ENCODE measurements around a stretch of chr7.

GRCh38 chr7:157966247-157967152 lies 621.1 kb downstream of the PTPRN2 start:
- PRO-cap, result no peak

DNA sequence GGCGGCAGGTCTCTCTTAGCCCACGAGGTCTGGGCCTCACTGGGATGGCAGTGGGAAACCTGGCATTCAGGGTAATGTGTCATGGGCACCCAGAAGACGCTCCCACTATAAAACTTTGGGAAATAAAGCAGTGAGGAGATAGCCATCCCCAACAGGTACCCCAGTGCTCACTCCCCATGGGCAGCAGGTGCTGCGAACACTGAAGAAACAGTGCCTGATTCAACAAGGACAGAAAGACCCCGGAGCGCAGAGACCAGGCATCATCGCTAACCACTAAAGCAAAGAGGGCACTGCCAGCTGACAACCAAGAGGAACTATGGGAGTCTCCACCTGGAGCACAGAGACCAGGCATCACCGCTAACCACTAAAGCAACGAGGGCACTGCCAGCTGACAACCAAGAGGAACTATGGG lies 14.5 kb upstream of the PTPRN2 start:
- PRO-cap, result no peak

- PRO-cap, result no peak
Observed at GRCh38 chr7:158631842-158632221, 44.2 kb upstream of the PTPRN2 start.

DNA sequence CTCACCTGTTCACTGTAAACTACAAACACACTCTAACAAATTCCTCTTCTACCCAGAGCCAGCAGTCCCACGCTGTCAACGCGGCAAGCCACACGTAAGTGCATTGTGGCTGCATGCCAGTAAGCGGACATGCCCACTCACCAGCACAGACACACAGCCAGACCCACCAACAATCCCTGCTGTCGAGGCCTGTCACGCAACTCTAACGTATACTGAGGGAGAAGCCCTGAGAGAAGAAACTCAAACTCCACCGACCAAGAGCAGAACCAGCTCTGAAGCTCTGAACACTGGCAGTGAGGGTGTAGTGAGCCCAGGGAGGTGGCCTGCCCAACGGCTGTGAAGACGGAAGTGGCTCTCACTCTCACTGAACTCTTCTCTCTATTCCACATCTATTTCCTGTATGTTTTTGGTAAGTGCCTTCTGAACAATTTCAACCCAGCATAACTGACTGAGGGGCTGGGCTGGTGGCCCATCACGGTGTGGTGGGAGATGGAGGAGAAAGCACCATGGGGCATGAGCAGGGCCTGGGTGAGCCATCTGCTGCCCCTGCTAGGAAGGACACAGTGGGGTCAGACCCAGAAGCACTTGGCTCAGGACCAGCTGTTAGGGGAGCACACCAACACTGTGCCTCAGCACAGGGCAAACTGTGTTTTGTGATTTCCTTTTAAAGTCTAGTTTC lies 41.5 kb downstream of the NCAPG2 start:
- PRO-cap, result no peak

DNA sequence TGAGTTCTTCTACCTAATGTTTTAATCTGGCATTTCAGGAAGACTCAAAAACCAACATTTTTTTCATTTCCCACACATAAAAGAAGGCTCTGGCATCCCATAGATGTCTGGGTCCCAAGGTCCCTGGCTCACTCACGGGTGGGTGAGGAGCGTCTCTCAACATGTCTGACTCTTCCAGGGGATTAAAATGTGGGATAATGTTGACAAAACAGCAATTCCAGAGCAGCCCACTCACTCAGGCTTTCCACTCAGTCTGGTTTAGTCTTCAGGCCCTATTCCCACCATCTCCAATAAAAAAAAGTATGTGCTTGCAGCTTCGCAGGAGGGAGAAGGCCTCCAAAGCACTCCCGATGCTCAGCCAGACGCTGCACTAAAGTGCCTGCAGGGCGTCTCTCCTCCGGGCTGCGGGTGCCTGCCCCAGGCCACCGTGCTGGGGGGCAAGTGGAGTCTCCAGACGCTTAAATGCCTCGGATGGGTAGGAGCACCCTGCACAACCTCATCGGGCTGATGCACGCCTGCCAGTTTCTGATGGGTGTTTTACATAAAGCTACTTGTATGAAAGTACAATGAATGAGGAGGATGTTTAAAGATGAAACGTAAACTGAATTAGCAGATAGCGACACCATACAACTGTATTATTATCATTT lies 31.2 kb upstream of the NCAPG2 start:
- PRO-cap, result no peak

DNA sequence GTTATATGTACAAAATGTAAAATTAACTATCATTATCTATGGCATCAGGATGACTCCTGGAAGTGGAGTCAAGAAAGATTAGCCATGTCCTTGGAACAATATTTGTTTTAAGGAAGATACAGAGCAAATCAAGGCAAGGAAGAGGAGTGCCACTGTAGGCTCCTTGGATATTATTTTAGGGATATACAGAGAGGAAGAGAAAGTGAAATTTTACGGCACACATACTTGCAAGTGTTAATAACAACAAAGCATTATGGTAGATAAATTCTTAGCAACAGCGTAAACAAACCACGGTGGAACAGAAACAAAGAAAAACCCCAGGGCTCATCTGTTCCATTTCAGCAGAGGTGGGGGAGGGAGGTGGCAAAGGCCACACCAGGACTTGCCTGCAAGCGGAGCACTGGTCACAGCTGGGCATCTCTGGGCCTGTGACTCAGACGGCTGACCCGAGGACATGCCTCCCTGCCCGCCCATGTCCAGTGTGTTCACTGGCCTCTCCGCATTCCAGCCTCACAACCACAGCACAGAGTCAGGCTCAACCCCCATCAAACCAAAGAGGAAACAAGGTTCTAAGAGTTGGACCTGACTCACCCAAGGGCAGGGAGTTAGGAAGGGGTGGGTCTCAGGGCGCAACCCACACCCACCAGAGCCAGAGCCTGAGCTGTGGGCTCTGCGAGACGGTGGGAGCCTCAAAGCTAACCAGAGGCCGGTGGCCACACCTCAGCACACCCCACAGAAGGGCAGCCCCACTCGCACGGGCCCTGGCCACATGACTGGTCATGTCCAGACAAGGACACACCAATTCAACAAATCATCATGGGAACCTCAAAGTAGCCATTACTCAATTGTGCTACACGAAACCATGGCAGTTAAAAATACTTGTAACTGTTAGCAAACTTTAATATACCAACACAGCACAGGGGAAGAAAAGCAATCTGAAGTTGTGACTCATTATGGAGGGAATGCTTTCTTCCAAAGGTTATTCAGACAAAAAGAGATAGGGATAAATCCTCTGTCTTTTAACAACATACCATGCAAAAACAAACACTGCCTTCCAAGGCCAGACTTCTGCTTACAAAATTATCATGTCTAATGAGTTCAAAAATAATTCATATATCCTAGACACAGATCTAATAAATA lies 10.8 kb downstream of the ESYT2 start:
- PRO-cap, result bidirectional peak, plus-strand start at position 337 of the sequence, minus-strand start at position 135 of the sequence; bidirectional peak, plus-strand start at position 673 of the sequence, minus-strand start at position 571 of the sequence

DNA sequence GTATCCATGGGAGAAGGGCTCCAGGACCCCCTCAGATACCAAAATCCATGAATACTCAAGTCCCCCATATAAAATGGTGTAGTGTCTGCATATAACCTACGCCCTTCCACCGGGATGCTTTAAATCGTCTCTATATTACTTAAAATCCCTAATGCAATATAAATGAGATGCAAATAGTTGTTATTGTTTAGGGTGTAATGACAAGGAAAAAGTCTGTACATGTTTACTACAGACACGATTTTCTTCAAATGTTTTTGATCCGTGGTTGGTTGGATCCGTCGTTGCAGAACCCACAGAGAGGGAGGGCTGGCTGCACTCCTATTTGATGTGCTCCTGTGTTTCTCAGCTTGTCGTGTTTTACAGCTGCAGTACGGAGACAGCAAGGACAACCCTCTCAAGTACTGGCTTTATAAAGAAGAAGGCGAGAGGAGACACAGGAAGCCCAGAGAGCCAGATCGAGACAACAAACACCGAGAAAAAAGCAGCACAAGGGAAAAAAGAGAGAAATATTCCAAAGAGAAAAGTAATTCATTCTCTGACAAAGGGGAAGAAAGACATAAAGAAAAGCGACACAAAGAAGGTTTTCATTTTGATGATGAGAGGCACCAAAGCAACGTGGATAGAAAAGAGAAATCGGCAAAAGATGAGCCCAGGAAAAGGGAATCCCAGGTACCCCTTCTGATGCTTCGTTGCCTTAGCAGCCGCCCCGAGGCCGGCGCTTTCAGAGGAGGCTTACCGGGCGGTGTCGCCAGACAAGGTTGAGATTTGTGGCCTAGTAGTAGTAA lies 23.2 kb downstream of the DYNC2I1 start:
- PRO-cap, result no peak

DNA sequence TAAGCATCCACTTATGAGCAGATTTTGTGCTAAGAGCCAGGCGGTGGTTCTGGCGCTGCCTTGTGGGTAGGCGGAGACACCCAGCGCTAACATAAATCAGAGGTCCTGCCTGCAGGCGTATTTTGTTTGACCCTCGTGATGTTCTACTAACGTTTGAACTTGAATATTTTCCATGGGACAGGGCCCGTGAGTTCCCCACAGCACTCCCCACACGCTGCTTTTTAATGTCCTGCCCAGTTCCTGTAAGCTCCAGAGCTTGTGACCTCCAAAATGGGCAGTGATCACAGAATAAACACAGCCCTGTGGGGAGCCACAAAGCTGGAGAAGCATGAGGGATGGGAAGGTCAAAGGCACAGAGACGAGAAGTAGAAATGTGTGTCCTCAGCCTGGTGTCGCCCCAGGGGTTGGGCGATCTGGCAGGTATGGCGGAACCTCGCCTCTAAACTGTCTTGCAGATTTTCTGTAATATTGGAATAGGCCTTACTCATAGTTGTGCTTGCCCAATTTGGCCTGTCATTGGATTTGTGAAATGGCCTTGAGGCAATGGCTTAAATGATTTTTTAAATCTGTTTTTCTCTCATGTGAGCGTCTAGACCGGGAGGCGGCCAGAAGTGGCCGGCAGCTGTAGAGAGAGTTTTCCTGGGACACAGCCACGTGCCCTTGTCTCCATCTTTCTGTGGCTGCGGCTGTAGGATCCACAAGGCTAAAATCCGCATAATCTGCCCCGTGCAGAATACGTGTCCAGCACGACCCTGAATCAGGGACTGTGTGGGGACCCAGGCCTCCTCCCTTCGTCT lies 99.4 kb downstream of the DYNC2I1 start:
- PRO-cap, result no peak

DNA sequence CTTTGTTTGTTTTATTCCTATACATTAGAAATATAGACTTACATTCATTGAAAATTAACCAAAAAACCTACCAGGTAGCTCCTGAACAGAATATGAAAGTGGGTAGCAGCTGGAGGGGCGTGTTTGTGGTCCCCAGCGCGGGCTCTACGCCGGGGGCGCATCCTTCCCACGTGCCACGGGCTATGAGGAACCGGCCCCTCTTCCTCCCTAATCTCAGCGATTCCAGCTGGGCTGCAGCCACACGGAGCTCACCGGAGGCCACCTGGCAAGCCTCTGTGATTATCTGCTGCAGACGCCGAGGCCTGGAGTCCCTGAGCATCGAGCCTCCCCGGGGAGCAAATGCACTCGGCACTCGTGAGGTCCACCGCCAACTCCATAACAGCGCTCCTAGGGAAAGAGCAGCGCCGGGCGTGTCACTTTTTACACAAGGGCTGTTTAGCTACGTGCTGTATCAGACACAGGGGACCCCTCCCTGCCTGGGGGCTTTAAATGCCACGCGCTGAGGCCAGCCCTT lies 101.1 kb downstream of the DYNC2I1 start:
- PRO-cap, result no peak

GRCh38 chr7:158974032-158974601 lies 117.8 kb downstream of the DYNC2I1 start:
- PRO-cap, result no peak

GRCh38 chr7:158976468-158976775 lies 120.1 kb downstream of the DYNC2I1 start:
- PRO-cap, result unidirectional peak, plus-strand start at chr7:158976705

DNA sequence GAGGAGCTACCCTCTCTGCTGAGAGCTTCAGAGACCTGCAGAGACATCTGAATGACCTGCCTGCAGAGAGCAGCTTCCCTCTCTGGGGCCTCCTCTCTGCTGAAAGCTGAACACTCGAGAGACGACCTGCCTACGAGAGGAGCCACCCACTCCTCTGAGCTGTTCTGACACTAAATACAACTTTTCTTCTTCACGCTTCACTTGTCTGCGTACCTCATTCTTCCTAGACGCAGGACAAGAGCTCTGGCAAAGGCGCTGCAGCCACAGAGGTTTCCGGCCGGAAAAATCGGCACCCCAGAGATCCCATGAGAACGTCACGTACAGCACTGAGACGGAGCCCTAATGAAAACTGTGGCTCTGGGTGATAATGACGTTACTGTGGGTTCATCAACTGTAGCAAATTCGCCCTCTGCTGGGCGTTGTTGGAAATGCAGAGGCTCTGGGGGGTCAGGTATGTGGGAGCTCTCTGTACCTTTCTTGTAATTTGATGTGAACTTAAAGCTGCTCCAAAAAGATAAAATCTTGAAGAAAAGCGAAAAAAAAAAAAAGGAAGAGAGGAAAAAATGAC lies 120.6 kb downstream of the DYNC2I1 start:
- PRO-cap, result unidirectional peak, minus-strand start at position 158 of the sequence

- PRO-cap, result no peak
Observed at GRCh38 chr7:159070485-159070915, 74.2 kb downstream of the VIPR2 start.

DNA sequence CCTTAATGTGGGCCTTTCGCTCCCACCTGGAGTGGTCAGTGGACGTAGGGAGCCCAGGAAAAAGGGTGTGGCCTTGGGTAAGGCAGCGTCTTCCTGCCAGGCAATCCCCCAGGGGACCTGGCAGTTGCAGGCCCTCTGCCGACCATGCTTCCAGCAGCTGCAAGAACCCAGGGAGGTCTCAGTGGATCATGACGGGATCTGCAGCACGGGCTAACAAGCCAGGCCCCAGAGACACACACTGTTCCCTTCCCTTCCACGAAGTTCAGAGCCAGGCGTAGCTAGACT lies 48.0 kb upstream of the VIPR2 start:
- PRO-cap, result no peak